ENCODE results near the gene LY86.

DNA sequence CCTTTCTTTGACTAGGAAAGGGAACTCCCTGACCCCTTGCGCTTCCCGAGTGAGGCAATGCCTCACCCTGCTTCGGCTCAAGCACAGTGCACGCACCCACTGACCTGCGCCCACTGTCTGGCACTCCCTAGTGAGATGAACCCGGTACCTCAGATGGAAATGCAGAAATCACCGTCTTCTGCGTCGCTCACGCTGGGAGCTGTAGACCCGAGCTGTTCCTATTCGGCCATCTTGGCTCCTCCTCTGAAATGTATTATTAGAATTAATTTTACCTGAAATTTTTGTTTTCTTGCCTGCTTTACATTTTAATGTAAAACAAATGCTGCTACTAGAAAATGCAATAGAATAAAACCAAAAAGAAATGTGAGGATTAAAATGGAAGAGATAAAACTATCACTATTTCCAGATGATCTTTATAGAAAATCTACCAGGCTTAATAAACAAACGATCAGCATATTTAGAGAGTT is 199.2 kb upstream of the ECI2 start:
- CAGE, long polyA plus RNA: no peak
- RRBS: no CpG with 5 or more reads among the region's 13 CpGs

- CAGE, long polyA plus RNA: no peak
- RRBS: no CpG with 5 or more reads among the region's 5 CpGs
These were observed 211.7 kb upstream of the ECI2 start for GRCh38 chr6:4346979-4347535.

GRCh38 chr6:4401315-4401916 is 266.0 kb upstream of the ECI2 start:
- CAGE, long polyA plus RNA: no peak
- RRBS: no CpG with 5 or more reads among the region's 11 CpGs

- CAGE, long polyA plus RNA: no peak
- RRBS: no CpG with 5 or more reads among the region's 16 CpGs
These were observed 267.3 kb upstream of the ECI2 start for GRCh38 chr6:4402435-4403223.

DNA sequence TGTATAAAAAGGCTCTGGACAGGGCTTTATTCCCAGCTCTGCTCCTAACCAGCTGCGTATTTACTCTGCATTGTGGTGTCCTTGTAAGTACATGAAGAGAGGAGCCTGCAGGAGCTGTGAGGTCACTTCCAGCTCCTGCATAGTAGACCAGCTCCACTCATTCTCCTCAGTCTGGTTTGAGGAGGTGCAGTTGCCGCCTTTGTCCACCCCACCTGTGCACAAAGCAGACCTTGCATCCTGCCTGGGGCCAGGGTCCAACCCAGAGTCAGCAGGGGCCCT is 211.1 kb upstream of the CDYL start:
- CAGE, long polyA plus RNA: no peak
- RRBS: no CpG with 5 or more reads among the region's 2 CpGs

DNA sequence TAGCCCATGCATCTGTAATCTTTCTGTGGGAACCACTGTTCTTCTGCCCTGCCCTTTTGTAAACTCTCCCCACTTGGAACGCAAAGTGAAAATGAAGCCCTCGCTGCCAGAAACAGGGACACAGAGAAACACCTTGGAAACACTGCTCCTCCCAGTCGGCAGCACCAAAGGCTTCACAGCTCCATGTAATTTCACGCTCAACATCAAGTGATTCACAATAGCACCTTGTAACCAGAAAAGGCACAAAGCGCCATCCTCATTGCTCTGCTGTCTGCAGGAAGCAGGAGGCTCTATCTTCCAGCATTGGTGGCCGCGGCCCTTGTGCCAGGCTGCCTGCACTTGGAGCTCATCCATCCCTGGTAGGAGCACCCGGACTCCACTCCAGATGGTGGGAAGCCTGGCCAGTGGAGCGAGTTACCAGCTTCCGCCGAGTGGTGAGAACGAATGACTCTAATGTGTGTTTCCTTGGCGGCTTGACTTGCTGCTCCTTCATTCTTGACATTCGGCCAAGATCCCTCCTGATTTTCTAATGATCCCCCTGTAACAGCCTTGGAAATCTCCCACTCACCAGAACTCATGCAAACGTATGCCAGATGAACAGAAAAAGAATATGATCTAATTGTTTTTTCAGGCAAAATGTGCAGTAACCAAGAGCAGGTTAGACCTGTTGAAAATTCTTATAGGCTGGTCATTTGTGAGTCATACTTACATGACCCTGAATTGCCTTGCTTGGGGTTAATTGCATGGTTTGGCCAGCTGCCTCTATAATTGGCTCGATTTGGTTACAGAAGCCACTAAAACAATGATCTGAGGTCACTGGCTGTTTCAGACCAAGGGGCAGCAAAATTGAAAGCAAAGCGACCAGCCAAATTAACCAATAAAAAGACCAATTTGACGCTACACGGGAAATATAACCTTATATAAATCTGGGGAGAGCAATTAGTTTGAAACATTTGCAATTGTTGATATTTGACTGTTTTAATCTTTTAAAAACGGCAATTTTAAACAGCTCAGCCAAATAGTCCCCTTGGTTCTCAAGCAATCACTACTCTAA is 169.0 kb upstream of the CDYL start:
- CAGE, long polyA plus RNA: no peak
- RRBS: no CpG with 5 or more reads among the region's 20 CpGs

DNA sequence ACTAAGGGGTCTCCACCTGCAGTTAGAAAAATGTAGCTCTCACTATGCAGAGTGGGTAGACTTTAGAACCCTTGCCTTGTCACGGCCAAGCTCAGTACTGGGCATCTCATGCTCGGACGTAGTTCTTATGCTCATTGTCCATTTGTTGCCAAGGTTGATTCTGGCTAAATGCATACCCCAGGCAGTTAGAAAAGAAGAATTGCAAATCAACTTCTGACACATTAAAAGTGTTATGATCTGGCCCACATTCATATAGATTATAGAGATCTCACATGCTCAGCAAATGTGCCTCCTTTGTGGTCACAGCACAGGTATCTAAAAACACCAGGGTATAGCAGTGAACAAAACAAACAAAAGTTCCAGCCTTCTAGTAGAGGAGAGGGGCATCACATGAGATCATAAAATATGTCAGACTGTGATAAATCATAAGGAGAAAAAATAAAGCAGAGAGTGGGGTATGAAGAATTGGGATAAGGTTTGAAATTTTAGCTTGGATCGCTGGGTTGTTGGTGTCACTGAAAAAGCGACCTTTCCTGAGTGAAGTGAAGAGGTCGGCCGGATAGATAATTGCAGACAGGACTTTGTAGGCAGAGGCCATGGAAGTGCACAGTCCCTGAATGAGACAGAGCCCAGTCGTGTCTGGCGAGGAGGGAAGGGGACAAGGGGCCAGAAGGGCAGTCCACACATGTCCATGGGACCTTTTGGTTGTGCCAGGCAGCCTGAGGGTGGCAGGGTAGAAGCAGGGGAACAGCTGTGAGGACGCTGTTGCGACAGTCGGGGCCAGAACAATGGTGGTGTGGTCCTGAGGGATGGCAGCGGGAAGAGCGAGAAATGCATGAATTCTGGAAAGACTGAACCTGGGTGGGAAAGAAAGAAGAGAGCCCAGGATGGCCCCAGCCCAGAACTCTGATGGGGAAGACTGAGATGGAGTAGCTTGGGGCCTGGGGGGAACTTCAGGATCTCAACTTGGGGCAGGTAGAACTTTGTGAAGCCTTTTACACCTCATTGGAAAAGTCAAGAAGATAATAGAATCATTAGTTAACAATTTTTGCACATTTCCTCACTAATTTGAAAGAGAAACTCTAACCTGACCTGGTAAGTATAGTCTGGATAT is 80.0 kb downstream of the CDYL start:
- CAGE, long polyA plus RNA: no peak
- RRBS: no CpG with 5 or more reads among the region's 14 CpGs

DNA sequence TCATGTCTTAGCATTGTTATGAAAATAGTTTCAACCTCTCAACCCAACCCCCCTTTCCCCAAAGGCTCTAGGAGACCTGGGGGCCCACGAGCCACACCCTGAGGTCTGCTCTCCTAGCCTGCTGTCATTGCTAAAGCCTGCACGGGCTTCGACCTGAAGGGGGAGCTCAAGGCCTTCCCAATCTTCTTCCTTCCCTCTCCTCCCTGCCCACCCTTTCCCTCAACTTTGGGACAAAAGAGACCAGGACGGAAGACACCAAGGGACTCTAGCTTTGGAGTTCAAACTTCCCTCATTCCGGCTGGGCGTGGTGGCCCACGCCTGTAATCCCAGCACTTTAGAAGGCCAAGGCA is 28.0 kb upstream of the PPP1R3G start:
- CAGE, long polyA plus RNA: no peak
- RRBS: no CpG with 5 or more reads among the region's 7 CpGs

- CAGE, long polyA plus RNA: no peak
- RRBS: no CpG with 5 or more reads among the region's 10 CpGs
These were observed 22.9 kb downstream of the PPP1R3G start for GRCh38 chr6:5108012-5108569.

GRCh38 chr6:5294250-5294835 is 33.0 kb downstream of the FARS2 start:
- CAGE, long polyA plus RNA: no peak
- RRBS: no CpG with 5 or more reads among the region's 6 CpGs

GRCh38 chr6:5508860-5509610 is 247.7 kb downstream of the FARS2 start:
- CAGE, long polyA plus RNA: no peak
- RRBS: no CpG with 5 or more reads among the region's 16 CpGs

DNA sequence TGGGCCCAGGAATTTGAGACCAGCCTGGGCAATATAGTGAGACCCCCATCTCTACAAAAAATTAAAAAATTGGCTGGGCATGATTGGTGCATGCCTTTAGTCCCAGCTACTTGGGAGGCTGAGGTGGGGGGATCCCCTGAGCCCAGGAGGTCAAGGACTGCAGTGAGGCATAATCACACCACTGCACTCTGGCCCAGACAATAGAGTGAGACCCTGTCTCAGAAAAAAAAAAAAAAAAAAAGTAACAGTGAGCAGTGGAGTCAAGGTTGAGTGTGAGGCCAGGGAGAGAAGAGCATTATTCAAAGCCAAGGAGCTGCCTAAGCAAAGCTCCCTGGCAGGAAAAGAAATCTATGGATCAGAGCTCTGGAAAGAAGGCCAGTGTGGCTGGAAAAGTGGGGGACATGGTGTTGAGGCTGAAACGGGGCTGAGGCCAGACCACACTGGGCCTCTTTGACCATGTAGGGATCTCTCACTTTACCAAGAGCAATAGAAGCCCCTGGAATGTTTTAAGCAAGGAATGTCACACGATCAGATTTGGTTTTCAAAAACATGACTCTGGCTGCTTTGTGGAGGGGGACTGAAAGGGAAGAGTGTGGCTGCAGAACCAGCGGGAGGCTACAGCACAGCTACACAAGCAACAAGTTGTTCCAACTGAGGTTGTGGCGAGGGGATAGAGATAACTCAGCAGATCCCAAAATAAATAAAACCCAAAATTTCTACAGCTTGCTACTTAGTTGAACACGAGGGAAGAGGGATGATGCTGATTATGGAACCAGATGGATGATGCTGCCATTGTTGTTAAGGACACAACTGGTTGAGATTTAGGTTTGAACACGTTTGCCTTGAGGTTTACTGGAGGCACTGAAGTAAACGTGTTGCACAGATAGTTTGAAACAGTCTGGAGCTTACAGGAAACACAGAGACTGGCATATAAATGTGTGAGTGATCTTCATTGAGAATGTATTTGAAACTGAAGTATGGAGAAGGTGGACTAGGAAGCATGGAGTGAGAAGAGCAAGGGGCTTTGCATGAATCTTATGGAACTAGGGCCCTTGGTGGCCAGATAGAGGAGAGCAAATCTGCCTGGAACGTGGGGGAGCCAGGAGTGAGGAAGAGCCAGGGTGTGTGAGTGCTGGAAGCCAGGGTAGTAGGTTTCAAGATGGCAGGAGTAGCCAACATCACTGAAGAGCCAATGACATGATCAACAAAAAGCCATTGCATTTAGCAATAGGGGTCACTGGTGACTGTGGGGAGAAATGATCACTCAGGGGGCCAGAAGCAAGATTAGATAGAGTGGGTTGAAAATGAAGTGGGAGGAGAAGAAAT is 345.8 kb downstream of the NRN1 start:
- CAGE, long polyA plus RNA: no peak
- RRBS: no CpG with 5 or more reads among the region's 8 CpGs

- CAGE, long polyA plus RNA: no peak
- RRBS: no CpG with 5 or more reads among the region's 5 CpGs
These were observed 320.9 kb downstream of the NRN1 start for GRCh38 chr6:5685766-5686202.

DNA sequence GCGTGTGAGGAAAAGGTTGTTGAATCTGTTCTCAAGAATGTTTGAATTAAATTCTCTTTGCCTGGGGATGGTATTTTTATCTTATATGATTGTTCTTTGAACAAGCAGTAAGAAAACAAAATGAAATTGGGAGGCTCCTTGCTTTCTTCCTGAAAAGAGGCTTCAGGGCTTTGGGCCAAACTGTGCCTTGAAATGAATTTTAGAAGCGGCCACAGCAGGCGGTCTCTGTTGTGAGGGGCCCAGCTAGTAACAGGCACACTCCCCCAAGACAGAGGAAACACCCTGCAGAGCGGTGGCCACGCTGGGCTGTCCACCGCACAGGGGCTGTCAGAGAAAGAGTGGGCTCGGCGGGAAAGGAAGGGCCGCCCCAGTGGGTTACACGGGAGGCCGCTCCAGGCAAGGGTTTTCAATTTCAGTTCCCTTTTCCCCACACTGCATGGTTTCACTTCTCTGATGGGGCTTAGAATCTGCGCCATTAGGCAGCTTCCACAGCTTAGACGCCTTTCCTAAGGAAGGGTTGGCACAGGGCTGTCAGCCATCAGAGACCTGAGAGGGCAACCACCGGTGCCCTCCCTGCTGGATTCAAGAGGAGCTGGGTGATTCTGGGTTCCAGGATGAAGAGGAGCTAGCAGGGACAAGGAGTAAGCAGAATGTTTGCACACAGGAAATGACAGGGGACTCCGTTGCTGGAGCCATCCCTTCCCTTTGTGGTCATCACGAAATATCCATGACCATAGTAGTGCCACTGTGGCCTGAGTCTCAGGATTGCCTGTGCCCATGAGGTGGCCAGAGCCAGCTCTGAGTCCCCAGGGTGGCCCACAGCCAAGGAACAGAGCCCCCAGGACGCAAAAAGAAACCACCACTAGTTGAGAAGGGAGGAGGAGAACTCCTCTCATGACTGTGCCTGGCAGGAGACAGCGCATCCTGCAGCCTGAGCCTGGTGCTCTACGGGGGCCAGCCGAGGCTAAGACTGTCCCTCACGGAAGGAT is 282.8 kb downstream of the NRN1 start:
- CAGE, long polyA plus RNA: no peak
- RRBS: no CpG with 5 or more reads among the region's 21 CpGs

DNA sequence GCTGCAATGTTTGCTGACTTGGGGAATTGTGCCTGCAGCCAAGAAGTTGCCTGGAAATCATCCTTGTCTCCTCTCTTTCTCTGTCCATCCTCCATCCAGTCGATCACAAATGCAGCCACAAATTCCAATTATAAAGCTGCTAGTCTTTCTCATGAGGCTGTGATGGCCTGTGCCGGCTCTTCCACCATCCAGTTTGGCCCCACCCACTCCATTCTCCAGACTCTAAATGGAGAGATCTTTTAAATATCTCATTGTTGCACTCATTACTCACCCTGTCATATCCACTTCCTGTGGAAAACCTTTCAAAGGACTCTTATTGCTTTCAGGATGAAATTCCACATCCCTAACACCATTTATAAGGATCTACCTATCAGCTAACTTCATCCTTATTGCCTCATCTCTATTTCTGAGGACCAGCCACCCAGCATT is 70.6 kb downstream of the NRN1 start:
- CAGE, long polyA plus RNA: no peak
- RRBS: no CpG with 5 or more reads among the region's 2 CpGs

- CAGE, long polyA plus RNA: no peak
- RRBS: no CpG with 5 or more reads among the region's 5 CpGs
These were observed 2.6 kb downstream of the F13A1 start for GRCh38 chr6:6317762-6318439.

- CAGE, long polyA plus RNA: no peak
- RRBS: no CpG with 5 or more reads among the region's 10 CpGs
These were observed 84.5 kb upstream of the F13A1 start for GRCh38 chr6:6404910-6405451.

DNA sequence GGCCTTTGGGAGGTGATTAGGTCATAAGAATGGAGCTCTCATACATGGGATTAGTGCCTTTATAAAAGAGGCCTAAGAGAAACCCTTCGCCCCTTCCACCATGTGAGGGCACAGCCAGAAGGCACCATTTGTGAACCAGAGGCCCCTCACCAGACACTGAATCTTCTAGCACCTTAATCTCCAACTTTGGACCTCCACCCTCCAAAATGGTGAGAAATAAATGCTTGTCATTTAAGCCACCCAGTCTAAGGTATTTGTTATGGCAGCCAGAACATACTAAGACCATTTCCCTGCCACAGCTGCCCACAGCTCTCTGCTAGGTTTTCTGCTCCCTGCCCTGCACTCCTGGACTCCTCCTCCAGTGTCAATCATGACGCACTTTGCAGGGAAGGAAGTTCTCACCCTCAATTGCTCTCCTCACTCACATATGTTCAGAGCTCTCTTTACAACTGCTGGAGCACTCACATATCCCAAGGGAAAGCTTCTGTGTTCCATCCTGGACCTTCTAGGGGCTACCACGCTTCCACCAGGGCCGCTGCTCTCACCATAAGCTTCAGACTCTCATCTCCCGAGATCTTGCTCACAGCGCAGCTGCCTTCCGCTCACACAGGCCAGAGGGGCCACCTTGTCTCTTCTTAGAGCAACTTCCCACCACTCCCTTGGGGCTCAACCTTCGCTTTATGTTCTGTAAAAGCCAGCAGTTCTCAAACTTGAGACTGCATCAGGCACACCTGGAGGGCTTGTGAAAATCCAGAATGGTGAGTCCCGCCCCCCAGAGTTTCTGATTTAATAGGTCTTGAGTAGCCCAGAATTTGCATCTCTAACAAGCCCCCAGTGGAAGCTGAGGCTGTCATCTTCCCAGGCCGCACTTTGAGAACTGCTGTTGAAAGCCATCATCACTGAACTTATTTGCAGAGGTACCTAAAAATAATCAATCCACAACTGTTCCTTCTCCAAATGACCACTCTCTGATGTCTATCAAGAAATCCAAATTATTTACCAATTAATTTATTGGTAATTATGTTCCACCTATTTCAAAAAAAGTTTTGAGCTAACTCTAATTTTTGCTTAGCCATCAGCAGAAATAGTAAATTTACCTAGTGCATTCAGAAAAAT is 1.5 kb upstream of the LY86 start:
- CAGE, long polyA plus RNA: no peak
- RRBS: no CpG with 5 or more reads among the region's 10 CpGs

DNA sequence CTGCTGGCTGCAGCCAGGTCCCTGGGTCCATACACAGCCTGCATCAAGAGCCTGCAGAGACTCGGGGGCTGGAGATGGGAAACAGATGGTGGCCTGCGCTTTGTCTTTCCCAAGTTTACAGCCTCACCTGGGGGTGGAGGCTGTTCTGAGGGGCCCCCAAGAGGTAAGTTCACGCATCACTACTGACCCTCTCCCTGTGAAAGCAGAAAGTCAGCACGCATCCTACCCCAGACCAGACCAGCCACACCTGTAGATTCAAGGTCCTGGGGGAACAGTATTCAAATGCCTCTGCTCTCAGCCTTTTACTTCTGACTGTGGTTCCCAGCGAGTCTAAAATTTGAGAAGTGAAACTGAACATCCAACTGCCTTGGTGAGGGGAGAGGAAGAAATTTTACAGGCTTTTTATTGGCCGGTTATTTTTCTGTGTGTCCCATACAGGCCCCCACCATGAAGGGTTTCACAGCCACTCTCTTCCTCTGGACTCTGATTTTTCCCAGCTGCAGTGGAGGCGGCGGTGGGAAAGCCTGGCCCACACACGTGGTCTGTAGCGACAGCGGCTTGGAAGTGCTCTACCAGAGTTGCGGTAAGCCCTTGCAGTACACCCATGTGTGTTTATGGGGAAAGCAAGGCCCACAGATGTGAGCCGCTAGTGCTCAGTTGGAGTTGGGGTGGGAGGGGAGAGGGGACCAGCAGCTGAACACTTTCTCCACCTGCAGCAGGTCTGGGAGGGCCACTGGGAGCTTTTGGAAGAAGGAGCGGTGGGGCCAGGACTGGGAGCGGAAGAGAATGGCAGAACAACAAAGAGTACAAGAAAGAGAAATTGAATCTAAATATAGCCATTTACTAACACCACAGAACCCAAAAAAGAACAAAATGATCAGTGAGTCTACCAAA is at the start of gene LY86:
TSS of gene LY86 (plus strand) at position 433 of the 894 bp plus-strand sequence.
- CAGE, long polyA plus RNA: no peak
- RRBS: no CpG with 5 or more reads among the region's 15 CpGs

- CAGE, long polyA plus RNA: no peak
- RRBS: no CpG with 5 or more reads among the region's 3 CpGs
These were observed 12.5 kb downstream of the LY86 start for GRCh38 chr6:6601019-6601436.